ENCODE measurements around a stretch of chrX.

GRCh38 chrX:103629217-103630569 lies 918 bp downstream of the TCEAL1 start:
- PRO-cap, 2 experiments: peak in 2 of 2 experiments; most common plus-strand start chrX:103629505 (in 2); most common minus-strand start chrX:103629658 (in 2)
- RAMPAGE, long total RNA, 5 experiments: start-site peak on the plus strand in 1 of 5 experiments, at chrX:103629474-103629734 at its widest, 369 to 484 reads per replicate; start-site peak on the minus strand in 4 of 5 experiments, at chrX:103629564-103629670 at its widest, 49 to 75 reads per replicate

DNA sequence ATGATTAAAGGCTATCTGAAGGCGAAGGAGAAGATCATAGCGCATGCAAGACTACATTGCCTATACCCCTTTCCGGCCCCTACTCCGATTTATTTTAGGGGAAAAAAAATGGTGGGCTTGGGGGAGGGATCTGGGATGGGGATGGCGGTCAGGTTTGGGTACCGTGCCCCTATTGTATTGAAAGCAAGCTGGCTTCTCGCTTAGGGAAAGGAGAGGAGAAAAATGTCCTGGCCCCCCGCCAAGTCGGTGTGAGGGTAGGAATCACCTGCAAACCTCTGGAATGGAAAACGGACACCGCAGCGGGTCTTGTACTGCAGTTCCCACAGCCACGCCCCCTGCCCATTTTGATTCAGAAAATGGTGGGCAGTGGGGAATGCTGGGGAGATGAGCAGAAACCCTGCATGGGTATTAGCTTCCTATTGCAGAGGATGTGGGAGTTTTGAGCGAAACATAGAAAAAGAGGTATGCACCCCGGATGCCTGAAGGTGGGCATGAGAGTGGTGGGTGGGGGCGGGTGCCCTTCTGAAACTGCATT lies 22.2 kb downstream of the MORF4L2 start:
- PRO-cap, 2 experiments: peak in 1 of 2 experiments; most common minus-strand start position 282 of the sequence (in 1)
- RAMPAGE, long total RNA, 5 experiments: no peak in any of the 5 experiments

- PRO-cap, 2 experiments: no peak in any of the 2 experiments
- RAMPAGE, long total RNA, 5 experiments: no peak in any of the 5 experiments
These were observed 11.6 kb downstream of the MORF4L2 start for GRCh38 chrX:103674422-103675788.

DNA sequence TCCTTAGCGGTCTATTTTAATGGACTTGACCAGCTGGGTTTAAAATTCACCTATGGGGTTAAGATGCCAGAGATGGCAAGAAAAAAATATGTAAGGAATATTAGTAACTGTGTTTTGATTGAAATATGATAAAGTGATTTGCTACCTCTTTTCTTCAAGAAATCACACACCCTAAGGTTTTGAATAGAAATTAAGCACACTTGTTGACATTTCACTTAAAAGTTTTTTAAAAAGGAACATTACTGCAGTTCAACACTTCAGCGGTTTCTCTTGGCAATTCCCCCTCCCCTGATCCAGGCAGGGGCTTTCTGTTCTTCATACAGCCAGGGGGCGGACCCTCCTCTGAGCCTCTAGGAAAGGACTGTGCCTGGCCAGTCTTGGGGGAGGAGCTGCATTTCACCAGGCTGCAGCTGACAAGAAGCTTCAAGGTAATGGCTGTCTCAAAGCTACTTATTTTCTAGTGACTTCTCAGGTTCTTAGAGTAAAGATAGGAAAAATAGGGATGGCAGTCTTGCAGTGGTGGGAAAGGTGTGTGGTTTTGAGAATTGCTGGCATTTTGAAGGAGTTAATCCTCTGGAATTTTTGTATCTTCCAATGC lies 33.3 kb downstream of the PWWP3B start:
- PRO-cap, 2 experiments: peak in 1 of 2 experiments; most common plus-strand start position 395 of the sequence (in 1); most common minus-strand start position 272 of the sequence (in 1)
- RAMPAGE, long total RNA, 5 experiments: start-site peak on the plus strand in 1 of 5 experiments, centred at position 391 of the sequence, 216 reads per replicate

DNA sequence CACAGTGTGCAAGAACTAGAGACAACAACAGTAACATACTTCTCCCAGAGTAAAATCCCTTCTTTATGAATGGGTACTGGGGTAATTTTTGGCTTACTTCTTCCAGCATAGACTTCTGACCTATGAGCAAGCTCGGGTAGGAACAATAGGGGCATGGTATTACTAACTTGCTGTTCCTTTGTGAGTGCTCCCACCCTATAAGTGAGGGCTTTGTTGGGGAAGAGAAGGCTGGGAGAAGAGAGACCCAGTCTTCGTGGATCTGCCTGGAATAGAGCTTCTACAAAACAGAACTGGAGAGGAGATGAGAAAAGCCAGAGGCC lies 30.2 kb downstream of the CLDN2 start:
- PRO-cap, 2 experiments: no peak in any of the 2 experiments
- RAMPAGE, long total RNA, 5 experiments: no peak in any of the 5 experiments

DNA sequence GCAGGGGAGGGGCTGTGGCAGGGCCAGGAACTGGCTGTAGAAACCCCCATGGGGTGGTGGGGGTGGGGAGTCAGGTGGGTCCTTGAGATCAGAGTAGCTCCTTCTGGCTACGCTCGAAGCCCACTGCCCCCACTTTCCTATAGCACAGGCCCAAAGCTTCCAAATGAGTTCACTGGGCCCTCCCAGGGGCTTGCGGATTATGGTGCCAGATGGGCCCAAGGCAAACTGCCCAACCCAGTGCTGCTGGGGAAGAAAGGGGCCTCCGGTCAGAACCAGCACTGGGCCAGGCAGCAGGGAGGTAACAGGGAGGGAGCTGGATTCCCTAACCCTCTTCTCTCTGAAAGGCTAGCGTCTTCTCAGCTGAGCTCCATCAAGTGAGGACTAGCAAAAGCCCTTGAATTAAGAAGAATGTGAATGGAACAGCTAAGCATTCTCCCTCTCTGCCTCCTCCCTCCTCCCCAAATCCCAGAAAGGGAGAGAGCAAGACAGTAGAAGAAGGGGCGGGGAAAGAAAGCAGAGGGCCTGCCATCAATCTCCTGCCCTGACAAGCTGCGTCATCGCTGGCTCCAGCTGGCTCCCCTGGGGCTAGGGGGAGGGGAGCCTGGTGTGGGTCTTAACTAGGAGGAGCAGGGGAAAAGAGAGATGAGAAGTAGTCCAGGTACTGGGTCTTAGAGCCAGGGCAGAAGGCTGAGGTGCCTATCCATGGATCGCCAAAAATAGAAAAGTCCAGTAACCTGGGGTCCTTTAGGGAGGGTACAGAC lies 34.7 kb downstream of the FRMPD3 start:
- PRO-cap, 2 experiments: peak in 2 of 2 experiments; most common plus-strand start position 495 of the sequence (in 1); most common minus-strand start position 376 of the sequence (in 1)
- RAMPAGE, long total RNA, 5 experiments: no peak in any of the 5 experiments

DNA sequence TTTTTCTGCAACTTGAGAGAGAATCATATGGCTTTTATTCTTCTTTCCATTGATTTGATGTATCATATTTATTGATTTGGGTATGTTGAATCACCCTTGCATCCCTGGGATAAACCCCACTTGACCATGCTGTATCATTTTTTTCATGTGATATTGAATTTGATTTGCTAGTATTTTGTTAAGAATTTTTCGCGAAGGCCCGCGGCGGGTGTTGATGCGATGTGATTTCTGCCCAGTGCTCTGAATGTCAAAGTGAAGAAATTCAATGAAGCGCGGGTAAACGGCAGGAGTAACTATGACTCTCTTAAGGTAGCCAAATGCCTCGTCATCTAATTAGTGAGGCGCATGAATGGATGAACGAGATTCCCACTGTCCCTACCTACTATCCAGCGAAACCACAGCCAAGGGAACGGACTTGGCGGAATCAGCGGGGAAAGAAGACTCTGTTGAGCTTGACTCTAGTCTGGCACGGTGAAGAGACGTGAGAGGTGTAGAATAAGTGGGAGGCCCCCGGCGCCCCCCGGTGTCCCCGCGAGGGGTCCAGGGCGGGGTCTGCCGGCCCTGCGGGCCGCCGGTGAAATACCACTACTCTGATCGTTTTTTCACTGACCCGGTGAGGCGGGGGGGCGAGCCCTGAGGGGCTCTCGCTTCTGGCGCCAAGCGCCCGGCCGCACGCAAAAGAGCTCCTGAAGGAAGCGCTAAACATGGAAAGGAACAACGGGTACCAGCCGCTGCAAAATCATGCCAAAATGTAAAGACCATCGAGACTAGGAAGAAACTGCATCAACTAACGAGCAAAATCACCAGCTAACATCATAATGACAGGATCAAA lies 317.8 kb upstream of the IRS4 start:
- PRO-cap, 2 experiments: no peak in any of the 2 experiments
- RAMPAGE, long total RNA, 5 experiments: no peak in any of the 5 experiments

DNA sequence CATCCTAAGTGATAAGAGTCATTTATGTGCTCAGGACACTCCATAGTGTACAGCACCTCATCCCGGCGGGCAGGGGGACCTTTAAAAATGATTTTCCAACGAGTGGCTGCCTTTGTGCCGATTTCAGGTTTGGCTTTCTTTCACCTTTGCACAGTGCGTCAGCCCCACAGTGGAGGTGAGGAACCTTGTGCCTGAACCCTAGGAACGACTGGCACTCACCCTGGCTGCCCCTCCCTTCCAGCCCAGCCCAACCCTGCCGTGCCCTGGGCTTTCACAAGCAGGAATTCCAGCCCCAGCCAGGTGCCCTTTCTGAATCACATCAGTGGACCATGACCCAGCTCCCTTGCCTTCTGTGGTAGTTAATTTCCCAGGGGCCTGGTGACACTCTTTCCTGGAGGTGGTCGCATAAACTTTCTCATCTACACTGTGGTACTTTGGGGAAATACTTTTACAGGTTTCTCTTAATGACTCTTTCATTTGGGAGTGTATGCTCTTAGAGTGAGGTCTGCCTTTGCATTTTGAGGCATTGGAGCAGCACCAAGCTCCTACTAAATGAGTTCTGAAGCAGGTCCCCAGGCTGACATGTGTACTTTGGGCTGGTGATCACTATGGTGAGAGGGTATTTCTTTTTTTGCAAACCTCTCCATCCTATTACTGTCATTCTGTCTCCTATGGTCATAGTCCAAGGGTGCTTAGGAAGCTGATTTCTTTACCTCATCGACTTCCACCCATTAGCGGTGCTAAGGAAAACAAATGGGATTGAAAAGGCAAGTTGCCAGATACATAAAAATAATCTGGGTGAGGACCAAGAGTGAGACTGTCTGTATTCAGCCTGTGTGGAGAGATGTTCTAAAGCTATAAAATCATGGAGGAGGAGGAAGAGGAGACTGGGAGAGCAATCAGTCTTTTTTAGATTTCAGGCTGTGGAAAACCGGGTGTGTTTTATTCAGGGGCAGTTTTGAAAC lies 1.6 kb downstream of the TMEM164 start:
- PRO-cap, 2 experiments: peak in 1 of 2 experiments; most common plus-strand start position 312 of the sequence (in 1); most common minus-strand start position 210 of the sequence (in 1)
- RAMPAGE, long total RNA, 5 experiments: no peak in any of the 5 experiments

DNA sequence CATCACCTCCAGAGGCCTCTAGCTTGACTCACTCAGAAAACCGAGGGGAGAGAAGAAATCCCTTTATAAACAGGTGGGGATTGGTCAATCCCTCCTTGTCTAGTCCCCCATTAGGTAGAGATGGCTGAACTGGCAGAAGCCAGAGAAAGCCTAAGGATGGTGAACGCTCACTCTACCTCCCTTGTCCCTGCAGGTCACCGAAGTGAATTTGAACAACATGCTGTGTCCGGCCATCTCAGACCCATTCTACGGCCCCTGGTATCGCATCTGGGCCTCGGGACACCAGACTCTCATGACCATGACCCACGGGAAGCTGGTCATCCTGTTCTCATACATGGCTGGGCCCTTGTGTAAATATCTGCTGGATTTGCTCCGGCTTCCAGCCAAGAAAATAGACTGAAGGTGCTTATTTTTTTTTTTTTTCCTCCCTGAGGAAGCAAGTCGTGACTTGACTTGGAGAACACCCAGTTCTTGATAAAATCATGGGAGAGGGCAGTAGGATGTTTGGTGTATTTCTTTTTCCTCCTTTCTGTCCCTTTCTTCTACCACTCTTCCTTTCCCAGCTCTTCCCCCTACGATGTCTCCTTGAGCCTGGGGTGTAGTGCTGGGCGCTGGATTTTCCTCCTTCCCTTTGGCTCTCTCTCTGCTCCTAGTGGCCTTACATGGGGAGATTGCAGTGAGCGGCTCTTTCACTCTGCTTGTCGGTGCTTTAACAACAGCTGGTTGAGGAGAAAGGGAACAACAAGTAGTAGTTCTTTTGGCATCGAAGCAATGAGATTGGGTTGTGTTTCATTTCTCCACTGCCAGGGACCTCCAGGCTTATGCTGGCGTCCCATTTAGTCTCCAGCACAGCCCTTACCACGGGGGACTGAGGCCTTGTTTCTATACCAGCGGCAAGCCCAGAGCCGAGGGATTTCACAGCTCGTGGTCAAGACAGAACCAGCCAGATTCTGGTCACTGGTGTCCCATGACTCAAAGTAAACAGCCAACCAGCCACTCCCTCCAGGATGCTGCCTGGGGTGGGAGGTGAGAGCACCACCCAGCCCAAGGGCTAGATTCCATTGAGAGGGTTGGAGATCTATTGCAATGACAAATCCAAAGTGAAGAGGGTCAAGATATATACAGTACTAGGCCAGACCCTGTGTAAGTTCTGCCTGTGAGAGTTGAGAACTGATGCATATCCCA lies 144.4 kb downstream of the AMMECR1 start:
- PRO-cap, 2 experiments: peak in 1 of 2 experiments; most common plus-strand start position 474 of the sequence (in 1); most common minus-strand start position 324 of the sequence (in 1)
- RAMPAGE, long total RNA, 5 experiments: no peak in any of the 5 experiments

GRCh38 chrX:110318414-110318930 lies 587 bp upstream of the AMMECR1 start:
- PRO-cap, 2 experiments: peak in 1 of 2 experiments; most common plus-strand start chrX:110318487 (in 1); most common minus-strand start chrX:110318486 (in 1)
- RAMPAGE, long total RNA, 5 experiments: no peak in any of the 5 experiments

DNA sequence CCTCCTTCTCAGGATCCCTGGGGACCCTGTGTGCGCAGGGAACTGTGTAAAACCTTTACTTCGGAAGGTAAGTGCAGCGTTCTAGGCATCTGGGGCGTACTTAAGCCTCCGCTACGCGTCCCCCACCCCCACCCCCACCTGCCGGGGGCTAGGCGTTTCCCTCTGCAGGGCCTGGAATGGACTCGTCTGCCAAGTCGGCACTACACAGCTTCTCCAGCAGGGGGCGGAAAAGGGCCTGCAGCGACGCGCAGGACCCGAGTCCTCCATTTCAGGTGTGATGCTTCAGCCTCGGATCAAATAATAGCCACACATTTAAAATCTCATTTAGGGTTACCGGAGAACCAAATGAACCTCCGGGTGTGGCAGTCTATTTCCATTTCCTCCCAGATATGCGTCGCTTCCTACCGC lies 2.8 kb downstream of the PAK3 start:
- PRO-cap, 2 experiments: no peak in any of the 2 experiments
- RAMPAGE, long total RNA, 5 experiments: no peak in any of the 5 experiments

DNA sequence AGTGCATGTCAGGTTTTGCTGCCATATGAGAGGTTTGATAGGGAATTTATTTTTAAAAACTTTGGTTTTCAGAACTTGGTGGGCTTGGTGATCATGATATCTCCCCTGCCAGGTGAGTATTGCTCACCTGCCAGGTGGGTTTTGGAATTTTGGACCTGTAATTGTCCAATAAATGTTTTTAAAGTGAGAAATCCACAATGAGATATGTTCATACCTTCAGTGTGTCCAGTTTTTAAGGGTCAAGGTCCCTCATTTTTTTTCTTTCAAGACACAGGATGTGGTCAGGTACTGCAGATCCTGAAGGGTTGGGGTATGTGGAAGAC lies 5.4 kb upstream of the TRPC5OS start:
- PRO-cap, 2 experiments: peak in 1 of 2 experiments; most common minus-strand start position 120 of the sequence (in 1)
- RAMPAGE, long total RNA, 5 experiments: no peak in any of the 5 experiments

DNA sequence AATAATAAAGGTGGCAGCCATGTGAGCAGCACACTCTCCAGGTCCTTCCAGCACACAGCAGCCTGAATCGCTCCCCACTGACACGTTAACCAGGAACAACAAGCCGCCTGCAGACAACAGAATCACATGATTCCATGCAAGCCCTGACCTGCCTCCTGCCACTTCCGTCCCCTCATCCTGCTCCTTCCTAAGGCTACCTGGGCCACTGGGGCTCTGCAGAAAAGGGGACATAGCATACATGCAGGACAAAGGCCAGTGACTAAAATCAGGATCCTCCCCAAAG lies 21.9 kb downstream of the AMOT start:
- PRO-cap, 2 experiments: no peak in any of the 2 experiments
- RAMPAGE, long total RNA, 5 experiments: no peak in any of the 5 experiments

- PRO-cap, 2 experiments: no peak in any of the 2 experiments
- RAMPAGE, long total RNA, 5 experiments: no peak in any of the 5 experiments
These were observed 543.2 kb upstream of the HTR2C start for GRCh38 chrX:114040546-114041310.

DNA sequence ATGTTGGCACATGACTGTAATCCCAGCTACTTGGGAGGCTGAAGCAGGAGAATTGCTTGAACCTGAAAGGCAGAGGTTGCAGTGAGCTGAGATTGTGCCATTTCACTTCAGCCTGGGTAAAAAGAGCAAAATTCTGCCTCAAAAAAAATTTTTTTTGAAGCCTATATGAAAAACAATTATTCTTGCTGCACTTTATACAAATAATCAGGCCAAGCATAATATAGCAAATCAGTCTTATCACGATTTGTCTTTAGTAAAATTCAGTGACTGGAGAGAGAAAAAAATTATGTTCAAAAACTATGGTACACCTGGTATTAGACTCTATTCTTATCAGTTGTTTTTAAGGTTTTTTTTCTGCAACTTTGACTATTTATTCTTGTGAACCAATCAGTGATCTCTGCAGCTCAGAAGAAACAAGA lies 18.3 kb downstream of the IL13RA2 start:
- PRO-cap, 2 experiments: no peak in any of the 2 experiments
- RAMPAGE, long total RNA, 5 experiments: no peak in any of the 5 experiments

DNA sequence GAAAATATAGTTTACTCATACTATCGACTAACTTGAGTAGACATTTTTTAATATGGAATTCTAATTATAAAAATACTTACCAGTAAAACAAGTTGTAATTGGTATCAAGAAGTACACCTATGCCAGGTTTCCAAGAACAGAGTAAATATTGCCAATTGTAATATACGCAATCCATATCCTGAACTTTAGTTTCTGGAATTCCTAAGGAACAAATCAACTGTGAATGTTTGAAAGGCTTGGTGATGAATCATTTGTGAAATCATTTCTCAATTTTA lies 3.8 kb downstream of the IL13RA2 start:
- PRO-cap, 2 experiments: no peak in any of the 2 experiments
- RAMPAGE, long total RNA, 5 experiments: no peak in any of the 5 experiments

DNA sequence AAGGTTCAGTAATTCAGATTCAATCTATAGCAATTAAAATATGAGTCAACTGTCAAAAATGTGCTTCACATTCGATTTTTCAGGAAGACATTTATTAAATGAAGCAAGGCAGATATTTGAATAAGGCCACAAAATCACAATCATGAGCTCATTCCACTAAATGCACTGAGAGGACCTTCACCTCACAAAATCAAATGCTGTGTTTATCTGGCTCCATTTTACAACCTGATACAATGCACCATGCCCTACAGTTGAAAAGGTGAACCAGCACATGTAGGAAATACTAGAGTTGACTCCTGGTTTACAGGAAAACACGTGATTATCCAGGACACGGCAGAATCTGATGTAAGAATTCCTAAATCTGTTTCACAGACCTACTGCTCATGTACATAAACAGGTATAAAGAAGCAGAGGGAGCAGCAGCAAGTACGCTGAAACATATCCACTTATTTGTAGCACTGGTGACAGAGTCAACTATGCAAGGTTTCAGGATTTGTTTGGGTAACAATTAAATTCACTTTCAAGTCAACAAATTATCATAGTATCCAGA lies 4.2 kb downstream of the LRCH2 start:
- PRO-cap, 2 experiments: peak in 1 of 2 experiments; most common plus-strand start position 400 of the sequence (in 1)
- RAMPAGE, long total RNA, 5 experiments: no peak in any of the 5 experiments

- PRO-cap, 2 experiments: no peak in any of the 2 experiments
- RAMPAGE, long total RNA, 5 experiments: no peak in any of the 5 experiments
These were observed 61.8 kb upstream of the PLS3 start for GRCh38 chrX:115499136-115499560.

- PRO-cap, 2 experiments: peak in 2 of 2 experiments; most common plus-strand start chrX:115562222 (in 1); most common minus-strand start chrX:115562293 (in 1)
- RAMPAGE, long total RNA, 5 experiments: no peak in any of the 5 experiments
These were observed 1.1 kb downstream of the PLS3 start for GRCh38 chrX:115562143-115562443.

GRCh38 chrX:115840770-115841327 lies 279.9 kb downstream of the PLS3 start:
- PRO-cap, 2 experiments: no peak in any of the 2 experiments
- RAMPAGE, long total RNA, 5 experiments: no peak in any of the 5 experiments